ENCODE data around the genes GARRE1, ZNF599, GPR42 and DMKN.

DNA sequence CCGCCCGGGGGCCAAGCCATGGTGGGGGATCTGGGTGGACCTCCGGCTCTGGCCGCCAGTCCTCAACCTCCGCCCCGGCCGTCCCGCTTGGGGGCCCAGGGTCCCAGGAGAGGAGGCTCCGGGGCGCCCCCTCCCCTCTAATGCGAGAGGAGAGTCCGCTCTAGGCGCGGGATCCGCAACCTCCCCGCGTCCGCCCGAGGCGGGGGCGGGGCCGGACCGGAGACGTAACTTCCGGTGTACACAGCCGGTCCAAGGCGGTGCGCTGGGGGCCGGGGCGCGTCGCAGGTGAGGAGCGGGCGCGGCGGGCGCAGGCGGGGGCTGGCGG is at the start of gene GARRE1:
TSS of gene GARRE1 (plus strand) at position 225 of the 325 bp plus-strand sequence.
- PRO-cap: bidirectional peak, plus-strand start at position 252 of the sequence, minus-strand start at position 213 of the sequence
- RAMPAGE, long total RNA: start-site peak on the plus strand centred at position 249 of the sequence, 17 bp wide, 228 reads

DNA sequence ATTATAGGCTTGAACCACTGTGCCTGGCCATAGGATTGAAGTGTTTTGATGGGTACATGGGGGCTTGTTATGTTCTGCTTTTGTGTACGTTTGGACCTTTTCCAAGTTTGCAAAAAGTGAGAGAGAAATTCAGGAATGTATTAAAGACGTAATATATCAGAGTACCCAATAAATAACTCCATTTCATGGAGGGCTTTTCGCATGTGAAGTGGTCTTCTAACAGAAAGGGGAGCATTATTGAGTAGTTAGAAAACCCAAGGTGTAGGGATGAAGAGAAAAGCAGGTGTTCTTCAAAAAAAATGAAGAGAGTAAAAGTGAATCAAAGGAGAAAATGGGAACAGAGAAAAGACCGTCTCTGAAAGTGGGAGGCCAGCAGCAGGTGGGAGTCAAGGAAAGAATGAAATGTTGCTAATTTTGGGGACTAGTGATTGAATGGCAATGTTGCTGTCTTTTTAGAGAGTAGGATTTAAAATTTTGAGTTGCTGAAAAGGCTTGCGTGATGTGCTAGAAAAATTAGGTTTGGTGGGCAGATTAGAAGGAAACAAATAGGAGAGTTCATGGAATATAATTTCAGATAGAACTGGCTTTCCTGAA is 55.3 kb upstream of the GPI start:
- PRO-cap: no peak
- RAMPAGE, long total RNA: start-site peak on the plus strand centred at position 203 of the sequence, 7 bp wide, 5 reads

GRCh38 chr19:34431298-34431664 is 3.1 kb downstream of the UBA2 start:
- PRO-cap: no peak
- RAMPAGE, long total RNA: no peak

DNA sequence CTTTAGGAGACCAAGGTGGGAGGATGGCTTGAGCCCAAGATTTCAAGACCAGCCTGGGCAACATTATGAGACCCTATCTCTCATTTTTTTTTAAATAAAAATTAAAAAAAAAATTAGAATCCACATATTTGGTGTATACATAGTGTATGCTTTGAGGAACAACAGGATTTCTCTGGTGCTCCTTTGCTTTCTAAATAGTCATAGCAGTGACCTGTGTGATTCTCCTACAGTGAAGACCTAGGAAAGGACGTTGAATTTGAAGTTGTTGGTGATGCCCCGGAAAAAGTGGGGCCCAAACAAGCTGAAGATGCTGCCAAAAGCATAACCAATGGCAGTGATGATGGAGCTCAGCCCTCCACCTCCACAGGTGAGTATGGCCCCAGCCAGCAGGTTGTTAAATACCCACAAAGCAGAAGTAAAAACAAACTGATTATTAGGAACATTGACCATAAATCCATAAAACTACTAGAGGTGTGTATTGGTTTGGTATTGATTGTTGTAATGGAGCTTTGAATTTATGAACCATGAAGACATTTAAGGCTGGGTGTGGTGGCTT is 14.8 kb upstream of the WTIP start:
- PRO-cap: no peak
- RAMPAGE, long total RNA: start-site peak on the plus strand centred at position 295 of the sequence, 120 bp wide, 337 reads

- PRO-cap: no peak
- RAMPAGE, long total RNA: no peak
Measured at GRCh38 chr19:34468786-34469360, 12.7 kb upstream of the WTIP start.

DNA sequence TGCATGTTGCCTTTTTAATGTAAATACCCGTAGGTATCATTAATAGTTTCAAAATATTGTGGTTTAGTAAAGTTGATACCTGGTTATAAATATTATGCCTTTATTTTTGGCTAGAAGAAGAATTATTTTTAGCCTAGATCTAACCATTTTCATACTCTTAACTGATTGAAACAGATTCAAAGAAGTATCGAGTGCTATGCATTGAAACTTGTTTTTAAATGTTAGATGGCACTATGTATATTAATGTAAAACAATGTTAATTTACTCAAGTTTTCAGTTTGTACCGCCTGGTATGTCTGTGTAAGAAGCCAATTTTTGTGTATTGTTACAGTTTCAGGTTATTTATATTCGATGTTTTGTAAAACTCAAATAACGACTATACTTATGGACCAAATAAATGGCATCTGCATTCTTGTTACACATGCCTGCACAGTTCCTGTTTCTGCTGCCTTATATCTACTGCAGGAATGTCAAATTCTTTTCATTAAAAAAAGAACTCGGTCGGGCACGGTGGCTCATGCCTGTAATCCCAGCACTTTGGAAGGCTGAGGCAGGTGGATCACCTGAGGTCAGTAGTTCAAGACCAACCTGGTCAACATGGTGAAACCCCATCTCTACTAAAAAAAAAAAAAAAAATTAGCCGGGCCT is 12.0 kb upstream of the WTIP start:
- PRO-cap: no peak
- RAMPAGE, long total RNA: no peak

DNA sequence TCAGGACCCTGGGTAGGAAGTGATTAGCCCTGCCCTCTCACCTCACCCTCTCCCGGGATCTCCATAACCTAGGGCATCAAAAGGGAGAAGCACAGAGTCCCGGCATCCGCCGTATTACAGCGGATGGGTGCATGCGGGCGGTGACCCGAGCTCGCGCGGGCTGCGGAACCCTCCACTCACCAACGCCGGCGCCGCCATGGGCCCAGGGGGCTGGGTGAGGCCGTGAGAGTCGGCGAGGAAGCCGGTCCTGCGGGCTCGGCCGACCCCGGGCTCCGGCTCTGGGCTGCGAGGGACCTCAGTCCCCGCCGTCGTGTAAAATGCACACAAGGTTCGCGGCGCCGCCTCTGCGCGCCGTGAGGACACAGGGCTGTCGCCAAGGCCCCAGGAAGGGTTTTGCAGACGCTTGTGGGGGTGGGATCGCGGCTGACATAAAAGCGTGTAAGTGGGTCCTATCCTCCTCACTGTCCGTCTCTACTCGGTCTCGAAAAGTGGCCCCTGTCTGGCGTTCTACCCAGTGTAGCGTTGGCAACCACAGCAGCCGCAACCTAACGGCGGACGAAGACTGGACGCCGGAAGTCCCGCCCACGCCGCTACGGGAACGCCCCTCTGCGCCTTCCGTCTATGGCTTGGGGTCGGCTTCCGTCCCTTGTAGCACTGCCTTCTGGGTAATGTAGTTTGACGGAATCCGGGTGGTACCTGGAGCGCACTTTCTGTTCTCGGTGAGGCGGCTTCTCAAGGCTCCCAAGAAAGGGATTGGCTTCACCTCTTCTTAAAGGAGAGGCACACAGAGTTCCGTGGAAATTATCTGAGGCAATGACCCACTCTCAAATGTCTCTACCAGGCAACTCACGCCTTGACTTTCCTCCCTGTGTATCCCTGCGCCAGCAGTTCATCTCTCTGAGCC is at the start of gene ZNF599:
TSS of gene ZNF599 (minus strand) at position 572 of the 904 bp plus-strand sequence.
- PRO-cap: bidirectional peak, plus-strand start at position 673 of the sequence, minus-strand start at position 557 of the sequence
- RAMPAGE, long total RNA: no peak

DNA sequence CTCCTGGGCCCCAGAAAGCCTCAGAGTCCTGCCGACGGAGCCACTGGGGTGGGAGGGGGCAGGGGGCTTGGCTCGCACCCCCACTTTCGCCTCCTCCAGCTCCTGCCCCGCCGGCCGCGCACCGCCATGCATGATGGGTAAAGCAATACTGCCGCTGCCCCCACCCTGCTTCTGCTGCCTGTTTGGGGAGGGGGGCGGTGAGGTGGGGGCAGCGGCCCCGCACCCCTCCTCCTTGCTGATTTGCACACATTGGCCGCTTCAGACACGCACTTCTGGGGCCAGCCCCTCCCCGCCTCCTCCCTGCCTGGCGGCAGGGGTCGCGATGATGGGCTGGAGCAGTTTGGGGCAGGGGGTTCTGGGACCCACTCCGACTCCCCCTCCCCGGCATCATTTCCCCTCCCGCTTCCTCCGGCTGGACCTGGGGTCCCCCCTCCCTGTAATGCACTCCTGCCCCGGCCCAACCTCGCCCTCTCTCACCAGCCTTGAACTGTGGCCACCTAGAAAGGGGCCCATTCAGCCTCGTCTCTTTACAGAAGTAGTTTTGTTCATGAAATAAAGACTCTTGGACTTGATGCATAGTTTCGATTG is 1.5 kb upstream of the HPN start:
- PRO-cap: no peak
- RAMPAGE, long total RNA: no peak

GRCh38 chr19:35065541-35066305 is 24.2 kb downstream of the HPN start:
- PRO-cap: no peak
- RAMPAGE, long total RNA: no peak

DNA sequence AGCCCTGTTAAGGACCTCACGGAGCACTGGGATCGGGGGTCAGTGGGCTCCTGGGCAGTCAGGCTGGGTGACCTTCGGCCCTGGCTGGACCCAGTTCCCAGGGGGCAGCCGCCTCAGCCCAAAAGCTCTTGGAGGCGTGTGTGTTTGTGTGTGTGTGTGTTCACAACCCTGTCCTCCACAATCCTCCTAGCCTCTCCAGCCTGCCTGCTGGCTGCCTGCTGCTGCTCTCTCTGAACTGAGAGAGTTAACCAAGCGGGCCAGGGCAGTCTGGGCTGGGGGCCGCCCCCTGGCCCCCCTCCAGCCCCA is 252 bp upstream of the FXYD1 start:
- PRO-cap: bidirectional peak, plus-strand start outside the sequence, minus-strand start at position 232 of the sequence
- RAMPAGE, long total RNA: no peak

- PRO-cap: no peak
- RAMPAGE, long total RNA: no peak
Measured at GRCh38 chr19:35141684-35142262, 1.3 kb upstream of the FXYD7 start.

- PRO-cap: unidirectional peak, plus-strand start at chr19:35153930
- RAMPAGE, long total RNA: no peak
Measured at GRCh38 chr19:35153624-35154113, 866 bp upstream of the FXYD5 start.

- PRO-cap: no peak
- RAMPAGE, long total RNA: no peak
Measured at GRCh38 chr19:35154114-35154445, 455 bp upstream of the FXYD5 start.

- PRO-cap: no peak
- RAMPAGE, long total RNA: no peak
Measured at GRCh38 chr19:35273122-35273323, 4.3 kb downstream of the USF2 start.

GRCh38 chr19:35295669-35296390 is 3.9 kb downstream of the MAG start:
- PRO-cap: no peak
- RAMPAGE, long total RNA: no peak

DNA sequence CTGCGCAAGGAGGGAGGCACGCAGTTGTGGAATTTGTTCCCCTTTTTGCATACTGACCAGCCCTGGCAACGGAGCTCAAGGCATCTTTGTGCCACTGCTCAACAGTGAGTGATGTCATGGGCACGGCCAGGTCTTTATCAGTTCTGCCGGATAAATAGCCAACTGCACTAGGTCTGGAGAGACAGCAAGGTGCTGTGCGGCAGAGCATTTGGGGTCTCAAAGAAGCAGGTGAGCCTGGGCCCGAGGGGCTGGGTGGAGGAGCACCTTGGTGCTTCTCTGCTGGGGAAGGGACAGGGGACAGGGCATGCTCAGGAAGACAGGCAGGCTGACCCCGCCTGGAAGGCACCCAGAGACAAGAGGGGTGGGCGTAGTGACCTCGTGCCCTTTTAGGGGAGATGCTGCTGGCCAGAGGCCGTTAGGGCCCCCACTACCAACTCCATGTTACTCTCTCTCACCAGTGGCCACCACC is at the start of gene GPR42:
TSS of gene GPR42 (plus strand) at position 178 of the 469 bp plus-strand sequence.
- PRO-cap: no peak
- RAMPAGE, long total RNA: no peak

GRCh38 chr19:35399307-35399627 is 28.4 kb downstream of the GPR42 start:
- PRO-cap: no peak
- RAMPAGE, long total RNA: no peak

- PRO-cap: no peak
- RAMPAGE, long total RNA: no peak
Measured at GRCh38 chr19:35445709-35447009, 1.9 kb upstream of the FFAR2 start.

GRCh38 chr19:35513229-35513952 is at the start of gene DMKN:
Gene DMKN, minus strand, starts transcription at chr19:35513649.
- PRO-cap: no peak
- RAMPAGE, long total RNA: start-site peak on the minus strand at chr19:35513352-35513476, 270 reads; start-site peak on the minus strand at chr19:35513618-35513675, 1,296 reads

DNA sequence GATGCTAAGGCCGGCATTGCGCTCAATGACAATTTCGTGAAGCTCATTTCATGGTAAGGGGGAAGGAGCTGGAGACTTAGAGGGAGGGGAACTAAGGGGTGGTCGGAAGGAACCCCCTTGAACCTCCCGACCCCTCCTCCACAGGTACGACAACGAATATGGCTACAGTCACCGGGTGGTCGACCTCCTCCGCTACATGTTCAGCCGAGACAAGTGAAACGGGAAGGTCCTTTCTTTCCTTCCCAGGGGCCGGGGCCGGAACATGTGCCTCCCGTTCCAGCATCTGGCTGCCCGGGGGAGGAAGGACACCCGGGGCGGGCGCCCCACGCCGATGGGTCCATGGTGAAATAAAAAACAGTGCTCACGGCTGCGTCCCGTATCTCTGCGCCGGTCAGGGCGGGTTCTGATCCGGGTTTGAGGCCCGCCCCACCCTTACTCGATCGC is 450 bp upstream of the TMEM147 start:
- PRO-cap: no peak
- RAMPAGE, long total RNA: start-site peak on the minus strand centred at position 220 of the sequence, 54 bp wide, 6 reads